Skeletal muscle tissue (tissue), 7 donors: ENCODE measurements around a stretch of chr10.

DNA sequence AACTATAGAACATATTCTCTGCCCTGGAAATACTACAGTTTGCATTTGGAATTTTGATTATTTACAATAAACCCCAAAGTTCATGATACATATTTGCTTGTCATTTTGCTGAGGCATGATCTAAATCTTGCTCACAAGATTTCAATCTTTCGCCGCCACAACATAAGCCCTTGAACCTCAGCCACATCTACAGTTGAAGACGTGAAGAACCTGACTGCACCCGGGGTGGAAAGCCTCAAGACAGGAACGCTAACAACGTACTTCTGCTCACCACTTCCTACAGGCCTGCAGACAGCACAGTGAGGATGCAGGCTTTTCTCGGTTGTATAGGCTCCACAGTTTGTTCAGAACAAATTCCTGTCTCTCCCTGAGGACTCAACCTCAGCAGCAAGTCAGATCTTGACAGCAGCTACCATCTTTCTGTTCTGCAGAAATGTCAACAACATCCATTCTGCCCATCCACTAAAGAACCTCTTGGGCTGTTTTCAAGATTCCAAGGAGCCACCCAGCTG, 393.8 kb upstream of the PRKCQ start:
- PRO-cap, 3 experiments, result no peak in any of the 3 experiments
- RAMPAGE, long total RNA, result no peak
- RRBS, 2 experiments, result no CpG with 5 or more reads among the region's 7 CpGs

DNA sequence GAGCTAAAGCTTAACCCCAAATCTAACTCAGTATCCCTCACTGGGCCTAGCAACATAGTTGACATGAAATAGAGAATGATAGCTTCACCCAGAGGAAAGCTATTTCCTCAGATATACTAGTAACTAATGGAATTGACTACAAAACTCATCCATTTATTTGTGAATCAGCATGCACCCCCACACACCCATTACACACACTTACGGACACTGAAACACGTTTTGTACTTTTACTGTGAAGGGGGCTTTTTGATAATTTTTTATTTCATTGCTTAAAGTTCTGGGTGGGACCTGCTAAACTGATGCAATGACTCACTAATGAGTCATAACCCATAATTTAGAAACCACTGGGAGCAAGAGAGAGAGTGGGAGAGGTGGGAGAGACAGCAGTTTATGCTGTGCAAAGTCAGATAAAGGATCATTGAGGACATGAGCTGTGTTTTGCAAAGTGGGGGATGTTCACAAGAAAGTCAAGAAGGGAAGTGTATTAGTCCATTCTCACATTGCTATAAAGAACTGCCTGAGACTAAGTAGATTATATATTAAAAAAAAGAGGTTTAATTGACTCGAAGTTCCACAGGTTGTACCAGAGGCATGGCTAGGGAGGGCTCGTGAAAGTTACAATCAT, 382.7 kb downstream of the SFMBT2 start:
- PRO-cap, 3 experiments, result no peak in any of the 3 experiments
- RAMPAGE, long total RNA, result no peak
- RRBS, 2 experiments, result no CpG with 5 or more reads among the region's 4 CpGs

DNA sequence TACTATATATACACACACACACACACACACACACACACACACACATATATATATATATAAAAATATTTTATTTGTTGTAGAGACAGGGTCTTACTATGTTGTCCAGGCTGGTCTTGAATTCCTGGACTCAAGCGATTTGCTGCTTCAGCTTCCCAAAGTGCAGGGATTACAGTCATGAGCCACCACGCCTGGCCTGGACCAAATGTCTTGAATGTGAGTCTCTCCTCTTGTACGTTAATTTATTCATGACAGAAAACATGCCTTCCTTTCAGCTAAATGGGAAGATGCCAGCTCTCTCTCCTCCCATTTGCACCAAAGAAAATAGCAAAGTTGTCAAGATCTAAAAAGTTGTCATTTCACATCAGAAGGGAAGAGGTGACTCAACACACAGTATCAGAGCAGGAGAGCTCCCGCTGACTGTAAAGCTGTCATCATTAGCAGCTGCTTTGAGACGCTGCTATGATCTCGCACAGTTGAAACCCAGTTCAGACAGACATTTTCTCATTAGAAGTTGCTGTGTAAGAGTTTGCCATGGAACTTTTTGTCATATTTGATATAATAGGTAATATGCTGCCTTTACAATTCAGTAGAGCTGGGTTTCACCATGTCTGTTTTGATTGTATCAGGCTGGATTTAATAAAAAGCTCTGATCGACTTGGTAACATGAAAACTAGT, 224.3 kb downstream of the SFMBT2 start:
- PRO-cap, 3 experiments, result no peak in any of the 3 experiments
- RAMPAGE, long total RNA, result no peak
- RRBS, 2 experiments, result no CpG with 5 or more reads among the region's 7 CpGs

DNA sequence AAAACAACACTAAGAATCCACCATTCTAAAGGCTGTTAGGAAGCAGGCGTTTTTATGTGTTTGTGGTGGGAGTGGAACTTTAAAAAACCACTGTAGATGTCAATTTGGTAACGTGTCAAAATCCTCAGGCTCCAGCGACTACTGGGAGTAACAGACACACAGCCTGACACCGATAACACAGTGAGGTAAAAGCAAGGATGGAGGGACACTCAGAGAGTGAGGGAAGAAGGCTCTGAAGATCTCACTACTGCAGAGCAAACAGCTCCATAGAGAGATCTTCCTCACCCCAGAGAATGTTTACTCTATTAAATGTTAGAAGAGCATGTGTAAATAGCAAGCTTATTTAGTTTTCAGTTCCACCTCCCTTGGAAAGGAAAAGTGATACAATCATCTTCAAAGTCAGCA, 177.7 kb downstream of the SFMBT2 start:
- PRO-cap, 3 experiments, result no peak in any of the 3 experiments
- RAMPAGE, long total RNA, result no peak
- RRBS, 2 experiments, result no CpG with 5 or more reads among the region's 4 CpGs

- PRO-cap, 3 experiments, result no peak in any of the 3 experiments
- RAMPAGE, long total RNA, result no peak
- RRBS, 2 experiments, result no CpG with 5 or more reads among the region's 11 CpGs
Measured at GRCh38 chr10:7288116-7288568, 122.7 kb downstream of the SFMBT2 start.

DNA sequence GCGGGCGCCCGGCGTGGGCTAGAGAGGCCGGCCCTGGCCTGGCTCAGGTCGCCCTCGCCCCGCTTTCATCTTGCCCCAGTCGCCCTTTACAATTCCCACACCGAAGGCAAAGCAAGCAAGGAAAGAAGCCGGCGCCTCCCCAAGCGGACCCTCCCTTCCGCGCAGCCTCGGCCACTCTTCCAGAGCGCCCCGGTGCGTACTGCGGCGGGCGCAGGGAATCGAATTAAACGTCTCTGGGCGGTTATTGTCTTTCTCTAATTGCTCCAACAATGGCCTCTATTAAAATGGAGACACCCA, 4.5 kb upstream of the GATA3 start:
- PRO-cap, 3 experiments, result no peak in any of the 3 experiments
- RAMPAGE, long total RNA, result no peak
- RRBS, 2 experiments, result 2% methylated on average over 21 of the region's 25 CpGs

GRCh38 chr10:8061057-8062126, 6.9 kb downstream of the GATA3 start:
- PRO-cap, 3 experiments, result peak in 1 of 3 experiments; most common minus-strand start chr10:8061459 (in 1)
- RAMPAGE, long total RNA, result no peak
- RRBS, 2 experiments, result no CpG with 5 or more reads among the region's 22 CpGs

DNA sequence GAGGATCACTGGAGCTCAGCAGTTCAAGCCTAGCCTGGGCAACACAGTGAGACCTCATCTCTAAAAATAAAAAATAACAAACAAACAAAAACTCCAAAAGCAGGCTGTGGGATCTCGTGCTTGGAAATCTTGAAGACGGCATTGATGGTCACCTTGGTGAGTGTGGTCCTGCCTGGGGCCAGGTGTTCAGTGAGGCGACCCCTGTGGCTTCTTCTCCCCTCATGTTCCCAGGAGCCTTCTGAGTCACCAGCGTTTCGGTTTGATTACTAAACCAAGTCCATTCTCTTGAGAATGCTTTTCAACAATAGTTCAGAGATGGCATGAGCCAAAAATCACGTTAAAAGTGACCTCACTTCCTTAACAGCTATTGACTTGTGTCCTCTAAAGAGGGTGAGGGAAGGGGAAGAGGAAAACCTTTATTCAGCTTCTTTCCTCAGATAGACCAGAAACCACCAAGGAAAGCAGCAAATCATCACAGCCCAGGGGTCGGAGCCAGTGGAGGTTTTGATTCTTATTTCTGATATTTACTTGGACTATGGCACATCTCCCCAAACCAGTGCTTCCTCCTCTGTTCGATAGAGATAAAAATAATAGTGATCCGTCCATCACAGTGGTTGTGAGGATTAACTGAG, 315.2 kb downstream of the GATA3 start:
- PRO-cap, 3 experiments, result peak in 1 of 3 experiments; most common plus-strand start position 436 of the sequence (in 1); most common minus-strand start position 240 of the sequence (in 1)
- RAMPAGE, long total RNA, result no peak
- RRBS, 2 experiments, result no CpG with 5 or more reads among the region's 9 CpGs

GRCh38 chr10:10824309-10824943, 193.2 kb upstream of the CELF2 start:
- PRO-cap, 3 experiments, result peak in 1 of 3 experiments; most common minus-strand start chr10:10824867 (in 1)
- RAMPAGE, long total RNA, result no peak
- RRBS, 2 experiments, result no CpG with 5 or more reads among the region's 4 CpGs

DNA sequence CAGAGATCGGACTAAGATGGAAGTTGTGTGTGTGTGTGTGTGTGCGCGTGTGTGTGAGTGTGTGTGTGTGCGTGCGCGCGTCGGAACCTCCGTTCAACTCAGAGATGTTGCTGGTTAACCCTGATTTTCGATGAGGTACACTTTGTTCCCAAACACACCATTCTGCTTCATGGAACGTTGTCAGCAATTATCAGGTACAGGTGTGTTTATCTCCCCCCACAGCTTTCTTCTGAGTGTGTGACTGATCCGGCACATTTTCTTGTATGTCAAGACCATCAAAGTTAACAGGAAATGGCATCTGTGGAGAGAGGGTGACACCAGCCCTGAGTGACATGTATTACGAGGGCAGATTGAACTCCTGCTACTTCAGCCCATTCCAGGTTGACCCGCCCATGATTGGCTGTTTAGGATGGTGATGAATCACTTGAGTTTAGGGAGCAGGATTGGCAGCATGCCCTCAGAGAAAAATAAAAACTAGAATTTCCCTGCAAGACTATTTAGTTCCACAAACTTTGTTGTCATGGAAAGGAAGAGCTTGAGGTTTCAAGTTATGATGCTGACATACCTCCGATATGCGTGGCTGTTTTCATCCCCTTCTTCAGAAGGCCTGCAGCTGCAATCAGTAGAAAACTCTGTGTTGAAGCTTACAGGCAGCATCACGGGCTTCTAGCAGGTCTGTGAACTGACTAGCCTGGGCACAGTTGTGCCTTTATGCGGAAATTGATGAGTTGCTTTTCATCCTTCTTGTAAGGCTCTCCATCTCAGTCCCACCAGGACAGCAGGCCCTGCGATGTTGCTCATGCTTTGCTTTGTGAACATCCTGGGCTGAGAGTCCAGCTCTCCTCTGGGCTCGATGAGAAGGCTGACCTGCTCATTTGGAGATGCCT, 8.1 kb upstream of the CELF2 start:
- PRO-cap, 3 experiments, result no peak in any of the 3 experiments
- RAMPAGE, long total RNA, result no peak
- RRBS, 2 experiments, result no CpG with 5 or more reads among the region's 20 CpGs

- PRO-cap, 3 experiments, result peak in 3 of 3 experiments; most common plus-strand start chr10:11018763 (in 3); most common minus-strand start chr10:11018679 (in 2)
- RAMPAGE, long total RNA, result no peak
- RRBS, 2 experiments, result 2 to 5% methylated on average over 31 to 32 of the region's 57 CpGs
Measured at GRCh38 chr10:11018441-11018880, 789 bp downstream of the CELF2 start.

DNA sequence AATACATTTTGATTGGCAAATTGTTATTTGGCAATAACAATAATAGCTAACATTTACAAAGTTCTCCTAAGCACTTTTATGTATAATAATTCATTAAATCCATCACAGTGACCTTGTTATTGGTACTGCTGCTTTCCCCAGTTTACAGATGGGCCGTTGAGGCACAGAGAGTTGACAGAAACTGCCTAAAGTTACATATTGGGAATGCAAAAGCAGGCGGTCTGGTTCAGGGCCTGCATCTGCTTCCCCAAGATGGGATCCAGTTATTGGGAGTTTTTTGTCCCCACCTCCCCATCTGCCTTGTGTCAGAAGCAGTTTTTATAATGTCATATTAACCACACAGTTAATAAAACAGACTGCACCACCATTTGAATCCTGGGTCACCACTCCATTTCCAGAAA, 67.8 kb downstream of the CELF2 start:
- PRO-cap, 3 experiments, result no peak in any of the 3 experiments
- RAMPAGE, long total RNA, result no peak
- RRBS, 2 experiments, result no CpG with 5 or more reads among the region's 2 CpGs

DNA sequence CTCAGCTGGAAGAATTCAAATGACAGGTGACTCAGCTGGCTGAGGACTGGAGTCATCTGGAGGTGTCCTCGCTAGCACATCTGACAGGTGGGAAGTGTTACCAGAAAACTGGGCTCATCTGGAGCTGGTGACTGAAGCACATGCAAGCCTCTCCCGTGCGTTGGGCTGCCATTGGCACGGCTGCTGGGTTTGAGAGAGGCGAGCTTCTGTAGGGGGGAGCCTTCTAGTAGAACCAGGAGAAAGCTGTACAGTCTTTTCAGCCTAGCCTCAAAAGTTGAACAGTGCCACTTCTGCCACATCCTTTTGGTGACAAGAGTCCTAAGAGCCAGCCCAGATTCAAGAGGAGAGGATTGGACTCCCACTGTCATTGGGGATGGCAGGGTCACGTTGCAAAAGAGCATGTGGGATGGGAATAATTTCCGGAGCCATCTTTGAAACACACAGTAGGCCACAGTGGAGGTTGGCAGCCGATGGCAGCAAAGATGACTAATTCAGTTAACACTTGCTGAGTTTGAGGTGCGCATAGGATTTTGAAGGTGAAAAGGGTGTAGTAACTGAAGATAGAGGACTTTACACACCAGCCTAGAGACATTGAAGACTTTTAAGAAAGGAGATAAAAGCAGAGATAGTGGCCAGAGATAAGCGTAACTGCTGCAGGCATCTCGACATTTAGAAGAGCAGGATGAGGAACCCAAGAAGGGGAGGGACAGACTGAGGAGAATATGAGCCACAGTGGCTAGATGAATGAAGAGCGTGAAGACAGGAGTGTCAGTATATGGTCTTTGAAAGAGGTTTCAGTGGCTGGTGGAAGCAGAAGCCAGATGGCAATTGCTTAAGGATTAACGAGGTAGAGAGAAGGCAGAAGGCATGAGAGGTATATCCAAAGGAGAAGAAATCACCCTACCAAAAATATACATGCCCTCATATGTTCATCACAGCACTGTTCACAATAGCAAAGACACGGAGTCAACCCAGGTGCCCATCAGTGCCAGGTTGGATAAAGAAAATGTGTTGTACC, 71.4 kb downstream of the CELF2 start:
- PRO-cap, 3 experiments, result no peak in any of the 3 experiments
- RAMPAGE, long total RNA, result no peak
- RRBS, 2 experiments, result no CpG with 5 or more reads among the region's 14 CpGs

GRCh38 chr10:11160993-11161332, 143.3 kb downstream of the CELF2 start:
- PRO-cap, 3 experiments, result no peak in any of the 3 experiments
- RAMPAGE, long total RNA, result no peak
- RRBS, 2 experiments, result no CpG with 5 or more reads among the region's 4 CpGs

DNA sequence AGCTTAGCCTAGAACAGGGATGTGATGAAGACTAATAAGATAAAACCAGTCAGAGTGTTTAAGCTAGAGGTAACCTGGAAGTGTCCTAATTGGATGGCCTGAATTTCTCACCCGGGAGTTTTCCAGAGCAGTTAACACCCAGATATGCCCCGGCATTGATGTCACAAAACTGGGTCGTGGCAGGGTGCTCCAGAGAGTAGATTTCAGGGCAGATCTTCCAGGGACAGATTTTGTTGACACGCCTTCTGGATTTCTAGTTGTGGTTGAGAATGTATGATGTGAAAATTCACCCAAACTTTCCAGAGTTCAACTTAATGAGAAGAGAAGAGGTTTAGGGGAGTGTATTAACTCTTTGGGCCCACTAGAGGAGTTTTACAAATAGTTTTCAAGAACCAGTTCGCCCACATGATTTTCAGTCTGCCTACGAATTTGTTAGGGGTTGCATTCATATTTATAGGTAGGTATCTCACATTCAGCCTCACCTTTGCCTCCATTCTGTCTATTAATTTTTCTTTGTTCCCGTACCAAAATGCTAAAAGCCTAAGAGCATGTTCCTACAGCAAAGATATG, 182.2 kb downstream of the CELF2 start:
- PRO-cap, 3 experiments, result no peak in any of the 3 experiments
- RAMPAGE, long total RNA, result no peak
- RRBS, 2 experiments, result 17 to 31% methylated on average over 1 to 2 of the region's 7 CpGs

DNA sequence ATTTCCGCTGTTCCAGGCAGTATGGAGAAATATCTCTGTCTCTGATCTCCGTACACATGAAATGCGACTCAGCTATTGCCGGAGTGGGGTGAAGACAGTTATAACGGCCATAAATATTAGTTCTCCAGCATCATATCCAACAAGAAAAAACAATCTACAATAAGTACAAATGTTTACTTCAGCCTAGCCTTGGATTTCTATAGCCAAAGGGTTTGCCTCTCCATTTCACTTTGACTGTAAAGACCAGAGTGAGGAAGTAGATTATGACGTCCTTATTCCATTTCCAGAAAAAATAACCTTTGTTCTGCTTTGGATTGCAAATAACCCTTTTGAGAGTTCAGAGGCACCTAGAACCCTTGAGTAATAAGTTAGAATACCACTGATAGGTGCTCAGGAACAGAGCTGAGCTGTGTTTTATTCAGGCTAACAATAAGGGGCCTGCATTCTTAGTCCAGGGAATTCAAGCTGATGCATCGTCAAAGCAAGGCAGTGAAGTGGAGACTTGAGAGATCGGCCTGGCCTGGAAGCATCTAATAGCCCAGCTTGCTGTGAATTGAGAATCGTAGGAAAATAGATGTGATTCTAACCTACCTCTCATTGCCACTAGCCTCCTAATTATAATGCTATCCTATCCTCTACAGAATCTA, 188.2 kb downstream of the CELF2 start:
- PRO-cap, 3 experiments, result no peak in any of the 3 experiments
- RAMPAGE, long total RNA, result no peak
- RRBS, 2 experiments, result no CpG with 5 or more reads among the region's 9 CpGs

DNA sequence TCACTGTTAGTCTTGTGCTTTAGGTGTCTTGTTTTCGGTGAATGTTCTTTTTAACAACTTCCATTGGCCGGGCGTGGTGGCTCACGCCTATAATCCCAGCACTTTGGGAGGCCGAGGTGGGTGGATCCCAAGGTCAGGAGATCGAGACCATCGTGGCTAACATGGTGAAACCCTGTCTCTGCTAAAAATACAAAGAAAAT, 226.5 kb downstream of the CELF2 start:
- PRO-cap, 3 experiments, result no peak in any of the 3 experiments
- RAMPAGE, long total RNA, result no peak
- RRBS, 2 experiments, result no CpG with 5 or more reads among the region's 7 CpGs

DNA sequence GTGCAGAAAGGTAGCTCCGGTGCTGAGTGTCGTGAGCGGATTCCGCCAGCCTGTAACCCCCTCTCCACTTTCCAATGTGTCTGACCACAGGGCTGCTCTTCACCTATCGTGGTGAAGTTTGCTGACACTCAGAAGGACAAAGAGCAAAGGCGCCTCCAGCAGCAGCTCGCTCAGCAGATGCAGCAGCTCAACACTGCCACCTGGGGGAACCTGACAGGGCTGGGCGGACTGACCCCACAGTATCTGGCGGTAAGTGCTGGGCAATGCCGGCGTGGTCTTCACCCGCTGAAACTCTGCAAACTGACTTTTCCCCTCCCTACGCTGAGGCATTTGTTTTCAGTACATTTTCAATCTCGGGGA, 252.9 kb downstream of the CELF2 start:
- PRO-cap, 3 experiments, result no peak in any of the 3 experiments
- RAMPAGE, long total RNA, result no peak
- RRBS, 2 experiments, result no CpG with 5 or more reads among the region's 14 CpGs

DNA sequence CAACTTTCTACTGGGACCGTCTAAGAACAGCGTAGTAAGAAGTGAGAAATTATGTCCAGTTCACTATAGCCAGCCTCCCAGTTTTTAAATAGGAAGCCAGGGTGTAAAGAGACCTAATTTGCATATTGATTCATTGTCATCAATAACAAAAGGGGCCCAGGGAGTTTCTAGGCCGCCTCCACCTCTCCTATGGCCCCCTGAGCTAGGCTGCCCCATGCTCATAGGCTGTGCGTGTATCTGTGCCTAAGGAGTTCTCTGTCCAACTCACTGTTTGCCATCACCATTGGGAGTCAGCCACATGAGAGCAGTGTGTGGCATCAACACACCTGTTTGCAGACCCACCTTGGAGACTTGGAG, 289.1 kb downstream of the CELF2 start:
- PRO-cap, 3 experiments, result no peak in any of the 3 experiments
- RAMPAGE, long total RNA, result no peak
- RRBS, 2 experiments, result no CpG with 5 or more reads among the region's 4 CpGs

- PRO-cap, 3 experiments, result no peak in any of the 3 experiments
- RAMPAGE, long total RNA, result no peak
- RRBS, 2 experiments, result no CpG with 5 or more reads among the region's 2 CpGs
Measured at GRCh38 chr10:11311608-11312043, 294.0 kb downstream of the CELF2 start.